Iris pigment epithelial cell (primary cell): ENCODE measurements around the genes ARHGAP22 and WDFY4.

GRCh38 chr10:48604512-48605685 lies at the start of gene ARHGAP22:
TSS of gene ARHGAP22 (minus strand) at chr10:48605073.
- RRBS = 2% methylated on average over 6 of the region's 64 CpGs

- RRBS = 90% methylated on average over 5 of the region's 33 CpGs
Measured at GRCh38 chr10:48684498-48685949, at the start of gene WDFY4. TSS of gene WDFY4 (plus strand) at chr10:48684873.

DNA sequence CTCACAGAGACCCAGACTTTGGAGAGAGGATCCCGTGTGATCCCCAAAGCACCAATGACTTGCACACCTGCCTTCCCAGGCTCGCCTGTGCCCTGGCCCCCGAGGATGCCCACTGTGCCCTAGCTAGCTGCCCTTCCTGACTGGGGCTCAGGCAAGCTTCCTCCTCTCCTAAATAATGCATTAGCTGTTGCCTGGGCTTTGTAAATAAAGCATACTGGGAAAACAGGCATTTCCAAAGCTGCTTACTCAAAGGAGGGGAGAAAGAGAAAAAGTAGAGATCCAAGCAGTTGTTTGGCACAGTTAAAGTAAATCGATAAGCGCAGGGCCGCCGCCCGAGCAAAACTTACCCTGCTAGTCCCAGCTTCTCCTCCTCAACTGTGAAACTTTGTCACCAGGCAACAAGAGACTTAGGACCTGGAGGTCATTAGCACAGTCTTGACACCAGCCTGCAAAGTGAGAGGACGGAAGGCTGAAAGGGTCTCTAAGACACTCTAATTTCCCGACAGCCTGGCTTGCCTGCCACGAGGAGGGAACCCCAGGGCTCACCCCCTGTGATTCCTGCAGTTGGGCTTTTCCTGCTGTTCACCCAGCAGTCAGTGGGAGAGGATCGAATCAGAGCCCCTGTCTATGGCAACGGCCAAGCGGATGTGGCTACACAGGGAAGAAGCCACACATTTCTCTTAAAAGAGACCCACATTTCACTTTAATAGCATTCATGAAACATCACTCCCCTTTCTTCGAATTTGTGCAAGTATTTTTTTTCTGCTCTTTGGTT lies 4.6 kb downstream of the LRRC18 start:
- RRBS = no CpG with 5 or more reads among the region's 15 CpGs

DNA sequence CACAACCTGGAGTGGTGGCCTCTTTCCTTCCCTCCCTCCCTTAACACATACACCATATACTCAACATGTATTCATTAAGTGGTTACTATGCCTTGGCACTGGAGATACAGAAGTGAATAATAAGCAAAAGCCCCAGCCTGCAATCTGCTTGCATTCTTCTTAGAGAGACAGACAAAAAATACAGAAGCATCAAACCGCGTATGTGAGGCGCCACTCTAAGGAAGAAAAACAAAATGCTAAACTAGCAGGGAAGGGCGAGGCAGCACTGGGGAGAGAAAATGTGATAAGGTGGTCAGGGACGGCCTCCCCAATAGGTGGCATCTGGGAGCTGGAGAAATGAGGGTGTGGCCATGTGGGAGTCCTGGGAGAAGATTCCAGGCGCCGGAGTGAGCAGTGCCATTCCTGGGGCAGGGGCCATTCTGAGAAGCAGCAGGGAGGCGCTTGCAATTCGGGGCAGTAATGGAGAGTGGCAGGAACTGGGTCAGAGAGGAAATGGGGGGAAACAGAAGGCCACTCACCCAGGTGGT lies 61.6 kb upstream of the LRRC18 start:
- RRBS = no CpG with 5 or more reads among the region's 9 CpGs

- RRBS = no CpG with 5 or more reads among the region's 5 CpGs
Measured at GRCh38 chr10:49094906-49095268, 20.4 kb downstream of the VSTM4 start.

- RRBS = no CpG with 5 or more reads among the region's 34 CpGs
Measured at GRCh38 chr10:49539396-49540249, 702 bp upstream of the ERCC6 start.

DNA sequence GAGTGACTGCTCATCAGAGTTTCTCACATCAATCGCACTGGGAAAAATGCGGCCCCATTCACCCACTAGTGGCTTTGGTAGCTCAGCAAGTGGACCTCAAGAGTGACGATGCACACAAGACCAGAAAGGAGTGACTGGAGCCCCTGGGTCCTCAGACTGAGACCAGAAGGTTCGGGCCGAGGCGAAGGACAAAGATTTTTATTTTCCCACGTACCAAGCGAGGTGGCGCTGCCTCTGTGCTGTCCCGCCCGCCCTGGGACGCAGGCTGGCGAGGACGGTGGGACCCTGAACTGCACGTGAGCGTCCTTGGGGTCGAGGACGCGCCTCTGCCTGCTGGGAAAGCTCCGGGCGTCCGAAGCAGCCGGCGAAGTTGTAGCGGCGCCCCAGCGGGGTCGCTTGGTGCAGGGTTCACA lies 526 bp downstream of the PARG start:
- RRBS = no CpG with 5 or more reads among the region's 28 CpGs

DNA sequence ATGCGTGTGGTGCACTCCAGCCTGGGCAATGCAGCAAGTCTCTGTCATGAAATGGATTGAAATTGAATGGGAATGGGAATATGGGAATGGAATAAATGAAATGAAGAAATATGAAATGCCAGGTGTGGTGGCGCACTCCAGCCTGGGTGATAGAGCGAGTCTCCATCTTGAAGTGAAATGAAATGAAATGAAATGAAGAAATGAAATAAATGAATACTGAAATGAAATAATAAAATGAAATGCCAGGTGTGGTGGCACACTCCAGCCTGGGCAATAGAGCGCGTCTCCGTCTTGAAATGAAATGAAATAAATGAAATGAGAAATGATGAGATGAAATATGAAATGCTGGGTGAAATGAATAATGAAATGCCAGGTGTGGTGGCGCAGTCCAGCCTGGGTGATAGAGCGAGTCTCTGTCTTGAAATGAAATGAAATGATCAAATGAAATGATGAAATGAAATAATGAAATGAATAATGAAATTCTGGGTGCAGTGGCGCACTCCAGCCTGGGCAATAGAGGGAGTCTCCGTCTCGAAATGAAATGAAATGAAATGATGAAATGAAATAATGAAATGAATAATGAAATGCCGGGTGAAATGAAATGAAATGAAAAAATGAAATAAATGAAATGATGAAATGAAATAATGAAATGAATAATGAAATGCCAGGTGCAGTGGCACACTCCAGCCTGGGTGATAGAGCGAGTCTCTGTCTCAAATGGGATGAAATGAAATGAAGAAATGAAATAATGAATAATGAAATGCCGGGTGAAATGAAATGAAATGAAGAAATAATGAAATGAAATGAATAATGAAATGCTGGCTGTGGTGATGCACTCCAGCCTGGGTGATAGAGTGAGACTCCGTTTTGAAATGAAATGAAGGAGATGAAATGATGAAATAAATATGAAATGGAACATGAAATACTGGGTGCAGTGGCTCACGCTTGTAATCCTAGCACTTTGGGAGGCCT lies 22.4 kb downstream of the TIMM23B start:
- RRBS = no CpG with 5 or more reads among the region's 16 CpGs

DNA sequence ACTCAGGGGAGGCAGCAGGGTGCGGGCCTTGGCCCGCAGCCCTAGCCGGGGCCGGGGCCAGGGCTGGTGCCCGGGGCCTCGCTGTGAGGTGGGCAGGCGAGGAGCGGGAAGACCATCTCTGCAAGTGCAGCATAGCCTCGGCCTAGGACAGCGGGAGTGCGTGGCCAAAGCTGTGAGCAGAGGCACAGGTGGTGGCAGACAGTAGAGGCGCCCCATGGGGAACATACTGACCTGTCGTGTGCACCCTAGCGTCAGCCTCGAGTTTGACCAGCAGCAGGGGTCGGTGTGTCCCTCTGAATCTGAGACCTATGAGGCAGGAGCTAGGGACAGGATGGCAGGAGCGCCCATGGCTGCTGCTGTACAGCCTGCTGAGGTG lies 284 bp downstream of the AGAP6 start:
- RRBS = no CpG with 5 or more reads among the region's 17 CpGs

- RRBS = no CpG with 5 or more reads among the region's 1 CpG
Measured at GRCh38 chr10:50362744-50363116, 111.4 kb upstream of the ASAH2 start.

DNA sequence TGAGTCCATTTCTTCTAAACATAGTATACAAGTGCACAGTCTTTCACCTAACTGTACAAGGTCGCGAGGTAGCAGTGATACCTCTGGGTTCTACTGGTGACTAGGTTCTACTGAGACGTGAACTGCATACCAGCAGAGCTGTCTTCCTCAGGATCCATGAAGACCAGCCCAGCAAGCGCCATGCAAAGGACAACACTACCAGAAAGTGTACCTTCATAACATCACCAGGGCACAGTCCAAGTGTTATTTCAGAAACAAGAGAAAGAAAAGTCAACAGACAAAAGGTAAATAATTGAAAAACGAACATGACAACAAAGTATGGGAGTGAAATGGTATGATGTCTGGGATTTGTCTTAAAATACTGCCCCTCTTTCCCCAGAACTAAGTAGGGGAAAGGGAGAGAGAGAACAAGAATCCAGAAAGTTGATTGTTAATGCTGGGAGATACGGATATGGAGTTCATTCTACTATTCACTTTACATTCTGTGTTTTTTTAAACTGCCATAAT lies 141.1 kb upstream of the ASAH2 start:
- RRBS = no CpG with 5 or more reads among the region's 6 CpGs

GRCh38 chr10:50393134-50394264 lies 142.2 kb upstream of the ASAH2 start:
- RRBS = no CpG with 5 or more reads among the region's 8 CpGs

GRCh38 chr10:50396136-50396693 lies 144.9 kb upstream of the ASAH2 start:
- RRBS = no CpG with 5 or more reads among the region's 3 CpGs

GRCh38 chr10:50991081-50991511 lies 83.2 kb upstream of the PRKG1 start:
- RRBS = no CpG with 5 or more reads among the region's 34 CpGs

DNA sequence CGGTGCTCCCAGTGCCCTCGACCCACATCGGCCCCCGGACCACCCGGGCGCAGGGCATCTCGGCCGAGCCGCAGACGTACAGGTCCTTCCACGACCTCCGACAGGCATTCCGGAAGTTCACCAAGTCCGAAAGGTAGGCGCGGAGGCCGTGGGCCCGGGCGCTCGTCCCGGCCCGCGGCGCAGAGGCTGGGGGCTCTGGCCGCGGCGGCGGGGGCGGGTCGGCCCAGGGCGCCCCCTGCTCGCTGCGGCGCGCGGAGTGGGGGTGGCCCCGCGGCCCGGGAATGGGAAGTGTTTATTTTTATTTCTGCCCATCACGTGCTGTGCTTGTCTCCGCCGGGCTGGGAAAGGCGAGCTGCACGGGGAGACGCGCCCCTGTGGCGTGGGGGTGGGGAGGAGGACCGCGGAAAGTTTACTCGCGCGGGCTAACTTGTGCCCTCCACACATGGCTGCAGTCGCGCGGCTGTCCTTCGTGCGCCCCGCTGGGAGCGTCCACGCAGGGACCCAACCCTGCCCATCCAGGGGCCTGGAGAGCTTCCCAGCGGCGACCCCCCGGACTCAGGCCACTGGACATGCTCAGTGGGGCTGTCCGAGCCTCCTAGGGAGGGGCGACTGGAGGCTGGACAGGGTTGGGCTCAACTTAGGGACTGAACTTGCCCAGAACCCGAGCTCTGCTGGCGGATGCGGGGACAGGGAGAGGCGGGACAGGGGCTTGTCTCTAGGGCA lies 82.6 kb upstream of the PRKG1 start:
- RRBS = 1% methylated on average over 24 of the region's 69 CpGs

DNA sequence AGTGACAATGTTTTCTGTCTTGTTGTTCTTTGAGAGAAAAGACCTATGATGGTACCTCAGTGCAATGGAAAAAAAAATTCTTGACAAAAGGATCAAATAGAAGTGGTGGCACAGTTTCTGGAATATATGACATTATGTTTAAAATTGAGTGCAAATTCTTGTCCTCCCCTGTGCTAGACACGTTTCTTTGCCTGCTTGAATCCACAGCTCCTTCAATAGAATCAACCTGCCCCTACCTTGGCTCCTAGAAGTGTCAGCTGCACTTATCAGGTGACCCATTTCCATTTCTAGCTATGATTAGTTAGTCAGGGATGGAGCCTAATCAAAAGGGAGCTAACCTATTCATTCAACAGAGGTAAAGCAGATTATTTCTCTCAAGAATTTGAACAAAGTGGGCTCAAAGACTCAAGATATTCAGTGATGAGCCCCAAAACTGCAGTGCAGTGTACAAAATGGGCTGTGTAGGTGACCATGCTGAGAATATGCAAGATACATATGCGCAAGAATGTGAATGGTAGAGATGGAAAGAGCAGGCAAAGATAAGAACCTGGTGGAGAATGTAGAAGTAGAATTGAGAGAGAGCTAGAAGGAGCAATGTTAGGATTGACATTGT lies 158.4 kb downstream of the PRKG1 start:
- RRBS = no CpG with 5 or more reads among the region's 2 CpGs

GRCh38 chr10:51238900-51239240 lies 164.6 kb downstream of the PRKG1 start:
- RRBS = no CpG with 5 or more reads among the region's 2 CpGs

- RRBS = no CpG with 5 or more reads among the region's 2 CpGs
Measured at GRCh38 chr10:51287942-51288621, 213.8 kb downstream of the PRKG1 start.

DNA sequence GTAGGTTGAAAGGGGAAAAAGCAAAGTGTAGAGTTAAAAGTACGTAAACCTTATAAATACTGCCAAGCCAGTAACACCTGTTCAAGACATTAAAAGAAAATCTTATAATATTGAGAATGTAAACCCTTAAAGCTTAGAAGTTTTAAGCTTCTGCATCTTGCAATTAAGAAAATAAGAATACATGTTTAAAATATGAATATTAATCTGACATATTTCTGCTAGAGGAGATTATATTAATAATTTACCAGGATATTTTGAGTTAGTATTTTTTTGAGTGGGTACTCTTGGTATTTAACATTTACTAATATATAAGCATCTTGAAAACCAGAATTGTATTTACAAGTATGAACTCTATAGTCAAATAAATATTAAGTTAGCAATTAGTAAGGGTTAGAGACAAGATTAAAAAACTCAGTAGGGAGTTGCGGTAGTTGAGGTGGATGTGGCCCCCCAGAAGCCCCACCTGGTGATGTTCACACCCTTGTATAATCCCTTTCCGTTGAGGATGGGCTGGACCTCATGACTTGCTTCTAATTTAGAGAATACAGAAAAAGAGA lies 212.2 kb downstream of the CSTF2T start:
- RRBS = no CpG with 5 or more reads among the region's 3 CpGs

DNA sequence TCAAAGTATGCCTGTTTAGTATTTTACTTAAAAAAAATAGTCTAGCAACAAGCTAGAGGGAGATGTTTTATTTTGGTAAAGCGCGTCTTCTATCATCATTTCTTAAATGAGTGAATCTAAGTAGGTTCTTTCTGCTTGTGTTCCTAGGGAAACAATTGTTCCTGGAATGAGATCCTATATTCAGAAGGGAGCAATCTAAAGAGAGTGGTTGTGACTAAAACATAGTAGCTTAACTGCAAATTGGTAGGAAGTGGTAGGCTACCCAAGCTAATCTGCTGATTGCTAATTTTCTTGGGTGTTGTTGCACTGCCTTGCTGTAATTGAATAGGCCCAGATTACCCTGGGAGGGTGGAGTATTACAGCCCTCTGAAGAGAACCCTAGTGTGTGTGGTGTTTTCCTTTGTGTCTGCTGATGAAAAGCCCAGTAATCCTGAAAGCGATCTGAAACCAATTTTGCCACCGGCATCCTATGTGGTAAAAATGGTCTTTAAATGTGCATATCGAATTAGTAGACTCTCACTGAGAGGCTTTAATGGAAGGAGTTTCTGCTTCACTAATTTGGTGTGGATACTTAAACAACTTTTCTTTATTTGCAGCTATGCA lies 92.7 kb downstream of the CSTF2T start:
- RRBS = no CpG with 5 or more reads among the region's 5 CpGs